CMK (cell line): ENCODE measurements around the genes PSEN2 and WNT3A.

GRCh38 chr1:226122033-226122224 is 59.4 kb downstream of the H3-3A start:
- RRBS: under 1% methylated on average over 10 of the region's 26 CpGs

GRCh38 chr1:226212985-226213386 is 10.5 kb upstream of the MIXL1 start:
- RRBS: no CpG with 5 or more reads among the region's 8 CpGs

- RRBS: no CpG with 5 or more reads among the region's 9 CpGs
Observed at GRCh38 chr1:226385493-226385983, 22.4 kb downstream of the PARP1 start.

GRCh38 chr1:226436743-226437534 is 29.0 kb upstream of the PARP1 start:
- RRBS: no CpG with 5 or more reads among the region's 9 CpGs

DNA sequence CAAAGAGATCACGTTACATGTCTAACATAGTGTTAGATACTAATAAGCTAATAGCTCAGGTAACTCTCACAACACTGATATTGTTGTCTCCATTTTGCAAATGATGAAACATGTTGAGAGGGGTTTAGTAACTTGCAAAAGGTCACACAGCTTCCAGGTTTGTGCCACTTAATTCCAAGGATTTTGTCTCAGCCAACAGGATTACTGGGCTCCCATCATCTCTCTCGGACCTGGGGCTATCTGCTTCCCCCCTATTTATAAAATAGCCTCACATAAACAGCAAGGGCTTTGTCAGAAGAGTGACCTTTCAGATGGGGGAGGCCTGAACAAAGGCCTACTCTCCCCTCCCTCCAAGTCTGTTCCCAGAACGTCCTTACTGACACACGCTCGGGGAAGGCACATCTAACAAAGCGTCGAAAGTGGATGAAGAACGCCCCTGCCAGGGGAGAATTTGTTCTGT is 81.4 kb downstream of the ITPKB start:
- RRBS: no CpG with 5 or more reads among the region's 8 CpGs

DNA sequence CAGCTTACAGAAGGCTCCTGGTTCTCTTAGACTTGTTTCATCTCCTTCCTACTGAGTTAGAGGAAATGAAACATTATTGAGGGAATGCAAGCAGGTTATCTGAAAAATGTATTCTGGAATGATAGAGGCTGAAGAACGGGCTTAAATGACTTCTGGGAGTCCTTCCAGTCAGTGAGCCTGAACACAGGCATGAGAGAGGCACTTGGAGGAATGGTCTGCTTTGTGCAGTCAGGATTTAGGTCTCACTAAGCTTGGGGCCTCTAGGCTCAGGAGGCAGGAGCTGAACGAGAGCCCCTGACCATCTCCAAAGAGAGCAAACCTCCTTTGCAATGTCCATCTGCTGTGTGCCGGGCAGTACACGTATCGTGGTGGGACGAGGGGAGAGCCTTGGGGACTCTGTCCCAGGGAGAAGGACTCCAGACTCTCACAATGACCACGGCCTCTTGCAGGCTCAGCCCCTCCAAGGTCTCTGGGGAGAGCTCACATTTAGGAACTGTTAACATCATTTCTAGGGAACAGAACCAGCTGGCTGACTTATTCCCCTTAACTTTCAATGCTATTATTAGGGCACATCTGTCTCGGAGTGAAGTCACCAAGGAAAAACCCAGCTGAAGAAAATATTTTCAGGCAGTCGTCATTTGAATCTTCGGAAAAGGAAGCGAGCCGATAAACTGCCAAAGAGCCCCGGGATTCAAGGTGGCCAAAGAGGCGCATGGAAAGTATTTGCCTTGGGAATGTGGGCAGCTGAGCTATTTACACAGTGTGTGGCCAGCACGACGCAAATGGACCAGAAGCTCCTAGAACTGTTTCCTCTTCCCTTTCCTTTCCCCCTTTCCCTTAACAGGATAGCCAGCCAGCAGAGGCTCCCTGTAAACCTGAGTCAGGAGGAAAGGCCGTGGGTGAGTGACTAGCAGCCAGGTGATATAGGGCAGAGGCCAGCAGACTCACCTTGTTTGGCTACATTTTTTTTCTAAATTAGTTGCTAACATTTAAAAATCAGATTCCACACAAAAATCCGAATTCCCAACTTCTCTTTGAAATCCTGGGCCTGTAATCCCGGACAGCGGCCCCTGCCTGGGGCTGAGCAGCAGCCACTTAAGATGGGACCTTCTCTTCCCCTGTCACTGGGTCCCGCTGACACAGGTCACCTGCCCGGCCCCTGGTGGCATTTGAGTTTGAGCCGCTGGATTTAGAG is 74.6 kb downstream of the ITPKB start:
- RRBS: 100% methylated on average over 4 of the region's 23 CpGs

- RRBS: no CpG with 5 or more reads among the region's 7 CpGs
Observed at GRCh38 chr1:226667870-226668606, 71.0 kb downstream of the ITPKB start.

DNA sequence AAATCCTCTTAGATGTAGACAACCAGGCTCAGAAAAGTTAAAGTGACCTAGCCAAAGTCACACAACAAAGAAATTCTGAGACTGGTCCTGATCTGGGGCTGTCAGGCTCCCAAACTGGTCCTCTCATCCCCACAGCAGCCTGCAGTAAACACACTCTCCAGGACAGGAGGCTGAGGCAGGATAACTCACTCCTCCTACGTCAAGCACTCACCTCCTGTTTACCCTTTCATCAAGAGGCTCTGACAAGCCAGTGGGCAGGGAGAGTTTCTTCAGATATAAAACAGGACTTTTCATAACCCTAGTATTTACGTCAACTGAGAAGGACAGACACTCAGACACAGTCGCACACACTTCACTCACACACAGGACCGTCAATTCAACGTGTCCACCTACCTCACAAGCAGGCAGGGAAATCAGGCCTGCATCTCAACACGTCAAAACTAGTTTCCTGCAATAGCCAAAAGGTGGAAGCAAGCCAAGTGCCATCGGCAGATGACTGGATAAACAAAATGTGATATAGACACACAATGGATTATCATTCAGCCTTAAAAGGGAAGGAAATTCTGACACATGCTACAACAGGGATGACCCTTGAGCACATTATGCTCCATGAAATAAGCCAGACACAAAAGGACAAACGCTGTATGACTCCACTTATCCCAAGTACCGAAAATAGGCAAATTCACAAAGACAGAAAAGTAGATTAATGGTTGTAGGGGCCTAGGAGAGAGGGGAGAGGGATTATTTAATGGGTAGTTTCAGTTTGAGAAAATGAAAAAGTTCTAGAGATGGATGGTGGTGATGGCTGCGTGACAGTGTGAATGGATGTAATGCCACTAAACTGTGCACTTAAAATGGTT is 48.5 kb downstream of the ITPKB start:
- RRBS: no CpG with 5 or more reads among the region's 10 CpGs

GRCh38 chr1:226870175-226870688 is at the start of gene PSEN2:
Gene PSEN2 (plus strand): TSS chr1:226870616.
- RRBS: 2% methylated on average over 34 of the region's 43 CpGs

DNA sequence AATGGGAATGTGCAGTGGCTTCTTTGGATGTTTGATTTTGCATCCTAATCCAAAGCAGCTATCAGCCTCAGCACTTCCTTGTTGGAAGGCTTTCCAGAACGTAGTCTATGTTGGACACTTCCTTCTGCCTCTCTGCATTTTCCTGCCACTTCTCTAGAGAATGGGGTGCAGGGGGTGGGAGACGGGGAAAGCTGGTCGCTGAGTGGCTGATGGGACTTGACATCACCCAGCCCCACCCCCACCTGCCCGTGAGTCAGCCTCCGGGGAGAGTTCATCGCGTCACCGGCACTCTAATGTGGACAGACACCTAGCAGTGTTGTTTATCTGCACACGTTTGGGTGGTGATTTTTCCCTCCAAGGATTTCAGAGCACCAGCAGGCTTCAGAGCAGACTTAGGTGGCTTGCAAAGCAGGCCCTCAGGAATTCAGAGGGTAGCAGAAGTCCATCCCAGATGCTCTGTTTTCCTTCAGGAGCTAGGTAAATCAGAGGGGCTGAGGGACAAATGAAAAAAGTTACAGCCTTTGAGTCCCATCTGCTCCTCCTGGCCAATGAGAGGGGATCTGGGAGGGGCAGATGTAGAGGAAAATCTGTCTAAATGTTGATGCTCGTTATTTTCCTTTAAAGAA is 5.6 kb downstream of the PSEN2 start:
- RRBS: no CpG with 5 or more reads among the region's 10 CpGs

DNA sequence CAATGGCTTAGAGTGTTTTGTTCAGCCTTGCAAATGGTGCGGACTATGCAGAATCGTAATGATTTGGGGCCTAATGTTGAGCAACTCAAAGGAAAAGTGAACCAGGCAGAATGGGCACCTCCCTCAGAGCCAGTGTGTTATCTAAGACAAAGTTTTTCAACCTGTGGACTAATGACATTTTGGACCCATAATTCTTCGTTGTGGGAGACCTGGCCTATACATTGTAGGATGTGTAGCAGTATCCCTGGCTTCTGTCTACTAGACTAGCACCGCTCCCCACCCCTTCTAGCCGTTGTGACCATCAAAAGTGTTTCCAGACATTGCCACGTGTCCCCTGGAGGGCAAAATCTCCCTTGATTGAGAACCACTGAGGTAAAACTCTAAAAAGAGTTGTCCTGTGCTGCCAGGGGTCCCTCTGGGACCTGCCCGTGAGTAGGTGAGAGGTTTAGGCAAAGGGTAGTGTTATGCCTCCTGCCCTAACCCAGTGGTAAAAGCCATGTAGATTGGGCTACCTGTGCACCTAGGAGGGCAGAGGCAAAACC is 1.8 kb downstream of the COQ8A start:
- RRBS: no CpG with 5 or more reads among the region's 7 CpGs

- RRBS: no CpG with 5 or more reads among the region's 2 CpGs
Observed at GRCh38 chr1:227242843-227243383, 75.4 kb downstream of the CDC42BPA start.

DNA sequence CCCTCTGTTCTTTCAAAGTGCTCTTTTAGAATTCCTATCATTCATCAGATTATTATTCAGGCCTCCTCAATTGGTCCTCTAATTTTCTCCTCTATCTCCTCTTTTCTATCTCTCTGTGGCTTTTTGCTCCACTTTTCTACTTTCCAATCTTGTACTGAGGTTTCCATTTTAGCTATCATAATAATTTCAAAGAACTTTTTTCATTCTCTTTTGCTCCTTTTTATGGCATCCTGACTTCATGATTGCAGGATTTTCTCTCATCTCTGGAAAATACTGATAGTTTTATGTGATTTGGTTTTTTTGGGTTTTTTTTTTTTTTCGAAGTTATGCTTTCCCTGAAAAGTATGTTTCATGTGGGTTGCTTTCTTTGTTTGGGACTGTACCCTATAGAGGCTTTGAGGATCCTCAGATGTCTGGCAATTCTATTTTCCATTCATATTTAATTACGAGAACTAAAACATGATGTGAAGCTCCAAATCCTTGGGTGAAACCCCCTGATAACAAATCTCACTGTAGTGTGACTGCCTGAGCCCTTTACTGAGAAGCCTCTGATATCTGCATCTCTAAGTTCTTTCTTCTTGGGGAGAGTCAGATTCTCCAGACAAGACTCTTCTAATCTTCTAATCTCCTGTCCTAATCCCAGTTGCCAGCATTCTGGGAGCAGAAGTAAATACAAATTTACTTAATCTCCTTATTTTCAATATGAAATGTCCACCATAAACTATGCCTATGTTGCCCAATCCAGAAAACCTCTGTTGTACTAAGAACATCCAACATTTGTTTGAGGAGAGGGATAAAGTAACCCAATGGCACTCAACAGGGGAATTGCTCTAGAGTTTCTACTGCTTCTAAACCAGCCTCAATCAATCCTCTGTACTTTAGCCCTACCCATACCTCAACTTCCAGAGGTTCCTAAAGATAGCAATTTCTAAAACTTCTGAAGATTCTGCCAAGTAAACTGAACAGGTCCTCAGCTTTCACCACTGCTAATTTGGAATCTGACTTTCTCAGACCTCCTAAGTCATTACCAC is 15.3 kb downstream of the CDC42BPA start:
- RRBS: no CpG with 5 or more reads among the region's 2 CpGs

- RRBS: no CpG with 5 or more reads among the region's 4 CpGs
Observed at GRCh38 chr1:227320504-227320928, 2.2 kb upstream of the CDC42BPA start.

GRCh38 chr1:227439812-227440520 is 121.7 kb upstream of the CDC42BPA start:
- RRBS: no CpG with 5 or more reads among the region's 11 CpGs

- RRBS: 75% methylated on average over 17 of the region's 107 CpGs
Observed at GRCh38 chr1:227541893-227543108, 21.1 kb upstream of the ZNF678 start.

- RRBS: no CpG with 5 or more reads among the region's 24 CpGs
Observed at GRCh38 chr1:227748161-227749680, 13.5 kb downstream of the SNAP47 start.

DNA sequence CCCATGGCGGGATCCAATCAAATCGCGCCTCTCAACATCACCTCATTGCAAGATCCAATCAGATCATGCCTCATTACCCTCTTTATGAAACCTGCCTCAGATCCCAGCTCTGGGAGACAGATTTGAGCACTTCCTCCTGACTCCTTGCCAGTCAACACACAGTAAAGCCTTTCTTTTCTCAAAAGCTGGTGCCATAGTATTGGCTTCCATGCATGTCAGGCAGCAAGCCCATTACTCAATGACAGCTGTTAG is 41.9 kb downstream of the PRSS38 start:
- RRBS: no CpG with 5 or more reads among the region's 3 CpGs

- RRBS: no CpG with 5 or more reads among the region's 7 CpGs
Observed at GRCh38 chr1:227913947-227914344, 33.8 kb downstream of the WNT9A start.

- RRBS: 80% methylated on average over 16 of the region's 127 CpGs
Observed at GRCh38 chr1:228006765-228007829, at the start of gene WNT3A. Gene WNT3A (plus strand): TSS chr1:228006998.